Thyroid gland (tissue), 7 donors: ENCODE measurements around a stretch of chr7.

DNA sequence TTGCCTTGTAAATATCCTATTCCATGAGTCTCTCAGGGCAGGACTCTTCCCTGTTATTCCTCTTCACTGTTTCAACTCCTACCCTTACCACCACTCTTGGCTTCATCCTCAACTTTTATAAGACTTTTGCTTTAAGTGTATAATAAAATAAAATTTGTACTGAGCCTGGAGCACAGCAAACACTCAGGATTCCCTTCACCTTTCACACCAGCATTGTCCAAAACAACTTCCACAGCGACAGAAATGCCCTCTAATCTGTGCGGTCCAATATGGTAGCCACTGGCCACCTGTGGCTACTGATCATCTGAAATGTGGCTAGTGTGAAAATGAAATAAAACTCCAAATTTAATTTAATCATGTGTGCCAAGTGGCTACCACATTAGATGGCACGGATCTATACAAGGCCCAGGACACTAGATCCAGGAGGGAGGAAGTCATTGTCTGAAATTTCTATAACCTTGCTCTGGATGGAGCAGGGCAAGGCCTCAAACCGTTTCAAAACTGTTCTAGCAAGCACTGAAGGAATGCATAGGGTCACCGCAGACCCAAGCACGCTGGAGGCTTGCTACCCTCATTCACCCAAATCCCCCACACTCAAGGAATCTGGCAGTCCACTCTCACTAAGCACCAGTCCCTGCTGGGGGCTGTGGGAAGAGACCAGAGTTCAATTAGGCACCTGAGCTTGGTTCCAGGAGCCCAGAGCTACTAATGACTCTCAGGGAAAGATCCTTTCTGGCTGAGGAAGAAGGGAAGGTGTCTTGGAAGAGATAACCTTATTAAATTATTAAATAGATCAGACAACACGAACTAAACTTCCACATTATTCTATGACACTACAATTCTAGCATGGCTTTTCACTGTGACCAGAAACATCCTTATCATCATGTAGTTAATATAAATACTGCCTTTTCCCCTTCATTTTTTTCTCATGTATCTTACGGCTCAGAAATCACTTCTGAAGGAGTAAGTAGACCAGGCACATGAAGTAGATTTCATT lies 6.4 kb upstream of the MYO1G start:
- PRO-cap, 2 experiments: no peak in any of the 2 experiments
- RAMPAGE, long total RNA, 5 experiments: no peak in any of the 5 experiments

DNA sequence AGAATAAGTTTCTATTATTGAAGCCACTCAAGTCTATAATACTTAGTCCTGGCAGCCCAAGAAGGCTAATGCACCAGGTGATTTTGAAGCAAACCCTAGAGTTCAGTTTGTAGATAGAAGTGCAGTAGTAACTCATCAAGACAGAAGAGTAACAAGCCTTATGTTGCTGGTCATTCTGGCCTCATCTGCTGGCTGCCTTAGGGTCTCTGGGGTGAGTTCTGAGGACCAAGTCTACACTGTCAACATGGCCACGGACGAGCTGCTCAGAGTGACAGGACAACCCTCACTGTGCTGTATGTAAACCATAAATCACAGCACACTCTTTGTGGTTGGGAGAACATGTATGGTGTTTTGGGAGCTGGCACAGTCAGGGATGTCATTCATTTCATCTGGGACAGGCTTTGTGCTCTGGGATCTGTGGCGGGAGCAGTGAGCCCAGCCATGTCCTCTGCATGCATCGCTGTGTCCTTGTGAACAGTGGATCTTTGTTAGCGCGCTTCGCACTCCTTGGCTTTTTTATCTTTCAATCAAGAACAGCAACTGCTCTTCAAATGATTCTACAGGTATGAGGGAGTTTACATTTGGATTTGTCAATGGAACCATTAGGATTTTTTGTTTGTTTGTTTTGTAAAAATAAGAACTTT lies 7.0 kb downstream of the CCM2 start:
- PRO-cap, 2 experiments: no peak in any of the 2 experiments
- RAMPAGE, long total RNA, 5 experiments: no peak in any of the 5 experiments

- PRO-cap, 2 experiments: no peak in any of the 2 experiments
- RAMPAGE, long total RNA, 5 experiments: no peak in any of the 5 experiments
Measured at GRCh38 chr7:45042654-45043104, 42.7 kb downstream of the CCM2 start.

GRCh38 chr7:45069484-45070280 lies 19.1 kb downstream of the NACAD start:
- PRO-cap, 2 experiments: no peak in any of the 2 experiments
- RAMPAGE, long total RNA, 5 experiments: no peak in any of the 5 experiments

DNA sequence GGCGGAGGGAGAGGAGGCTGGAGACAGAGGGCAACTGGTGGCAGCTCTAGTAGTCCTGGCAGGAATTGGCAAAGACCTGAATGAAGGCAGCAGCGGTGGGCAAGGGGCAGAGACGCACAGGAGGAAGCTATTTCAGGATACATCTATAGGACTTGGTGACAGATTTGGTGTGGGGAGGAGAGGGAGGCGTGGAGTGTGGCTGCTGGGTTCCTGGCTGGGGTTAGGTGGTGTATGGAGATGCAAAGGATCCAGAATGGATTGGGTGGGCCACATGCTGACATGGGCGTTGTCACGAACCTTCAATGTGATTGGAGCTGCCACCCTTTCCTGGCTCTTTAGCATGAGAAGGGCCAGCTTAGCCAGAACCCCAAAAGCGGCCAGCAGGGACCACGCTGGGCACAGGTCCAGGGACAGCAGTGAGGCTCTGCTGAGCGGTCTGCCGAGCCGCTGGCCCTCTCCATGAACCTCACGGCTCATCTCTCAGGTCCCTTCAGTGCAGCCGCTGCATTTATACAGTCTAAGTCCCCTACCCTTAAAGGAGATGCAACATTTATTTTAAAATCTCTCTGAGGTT lies 10.2 kb upstream of the ADCY1 start:
- PRO-cap, 2 experiments: no peak in any of the 2 experiments
- RAMPAGE, long total RNA, 5 experiments: no peak in any of the 5 experiments

GRCh38 chr7:45691423-45691857 lies 117.3 kb downstream of the ADCY1 start:
- PRO-cap, 2 experiments: no peak in any of the 2 experiments
- RAMPAGE, long total RNA, 5 experiments: no peak in any of the 5 experiments

GRCh38 chr7:45701645-45702261 lies 127.6 kb downstream of the ADCY1 start:
- PRO-cap, 2 experiments: no peak in any of the 2 experiments
- RAMPAGE, long total RNA, 5 experiments: no peak in any of the 5 experiments

- PRO-cap, 2 experiments: peak in 2 of 2 experiments; most common plus-strand start chr7:45769141 (in 2); most common minus-strand start chr7:45768957 (in 2)
- RAMPAGE, long total RNA, 5 experiments: start-site peak on the plus strand in 3 of 5 experiments, at chr7:45769060-45769141 at its widest, 13 to 25 reads per replicate
Measured at GRCh38 chr7:45768355-45769508, 104.2 kb downstream of the CCDC201 start.

- PRO-cap, 2 experiments: no peak in any of the 2 experiments
- RAMPAGE, long total RNA, 5 experiments: no peak in any of the 5 experiments
Measured at GRCh38 chr7:45880636-45881007, 7.7 kb upstream of the IGFBP1 start.

- PRO-cap, 2 experiments: no peak in any of the 2 experiments
- RAMPAGE, long total RNA, 5 experiments: no peak in any of the 5 experiments
Measured at GRCh38 chr7:46153890-46154496, 232.9 kb upstream of the IGFBP3 start.

DNA sequence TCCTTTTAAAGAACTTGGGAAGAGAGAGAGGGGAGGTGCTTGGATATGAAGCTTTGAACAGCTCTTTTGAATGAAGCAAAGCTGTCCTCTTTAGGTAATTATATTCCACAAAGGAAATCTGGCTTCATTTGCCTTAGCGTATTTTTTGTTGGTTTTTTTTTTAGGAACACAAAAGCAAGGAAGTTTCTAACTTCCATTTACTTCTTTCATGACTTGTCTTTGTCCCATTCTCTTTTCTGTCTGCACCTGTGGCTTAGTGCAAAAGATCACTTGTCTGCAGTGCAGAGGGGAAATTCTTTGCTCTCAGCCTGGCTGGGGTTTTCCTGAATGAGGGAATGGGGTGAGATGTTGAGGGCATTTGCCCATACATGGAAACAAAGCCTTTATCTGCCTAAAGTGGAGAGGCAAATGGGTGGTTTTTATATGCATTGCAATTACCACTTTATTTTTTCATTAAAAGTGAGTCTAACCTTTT lies 361.0 kb upstream of the IGFBP3 start:
- PRO-cap, 2 experiments: no peak in any of the 2 experiments
- RAMPAGE, long total RNA, 5 experiments: no peak in any of the 5 experiments

DNA sequence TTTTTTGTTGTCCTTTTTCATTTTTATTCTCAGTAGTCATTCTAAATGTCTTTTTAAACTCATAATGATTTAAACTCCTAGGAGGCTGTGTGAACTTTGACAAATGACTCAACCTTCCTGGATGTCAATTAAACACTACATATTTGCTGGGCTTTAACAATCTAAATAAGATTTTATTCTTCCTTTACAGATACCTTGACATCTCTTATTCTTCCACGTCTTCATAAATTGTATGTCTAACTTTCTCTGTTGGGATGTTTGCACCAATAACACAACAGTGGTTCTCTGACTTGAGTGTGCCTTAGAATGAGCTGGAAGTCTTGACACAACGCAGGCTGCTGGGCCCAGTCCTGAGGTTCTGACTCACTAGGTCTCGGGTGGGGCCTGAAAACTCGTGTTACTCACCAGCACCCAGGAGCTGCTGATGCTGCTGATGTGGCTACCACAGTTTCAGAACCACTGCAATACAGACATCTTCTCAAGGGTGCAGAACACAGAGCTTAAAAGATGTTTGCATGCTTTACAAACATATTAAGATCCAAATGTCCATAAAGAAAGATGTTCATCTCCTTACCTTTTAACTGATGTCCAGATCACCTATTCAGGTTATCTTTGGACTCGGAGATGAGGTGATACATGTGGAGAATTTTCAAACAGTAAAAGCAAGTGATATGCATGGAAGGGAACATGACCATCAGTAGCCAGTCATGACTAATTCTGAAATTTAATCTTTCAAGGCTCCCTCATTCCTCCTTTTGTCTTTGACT lies 565.8 kb upstream of the IGFBP3 start:
- PRO-cap, 2 experiments: no peak in any of the 2 experiments
- RAMPAGE, long total RNA, 5 experiments: no peak in any of the 5 experiments

GRCh38 chr7:46577127-46577425 lies 656.0 kb upstream of the IGFBP3 start:
- PRO-cap, 2 experiments: no peak in any of the 2 experiments
- RAMPAGE, long total RNA, 5 experiments: no peak in any of the 5 experiments

- PRO-cap, 2 experiments: no peak in any of the 2 experiments
- RAMPAGE, long total RNA, 5 experiments: no peak in any of the 5 experiments
Measured at GRCh38 chr7:46680187-46680538, 759.1 kb upstream of the IGFBP3 start.

DNA sequence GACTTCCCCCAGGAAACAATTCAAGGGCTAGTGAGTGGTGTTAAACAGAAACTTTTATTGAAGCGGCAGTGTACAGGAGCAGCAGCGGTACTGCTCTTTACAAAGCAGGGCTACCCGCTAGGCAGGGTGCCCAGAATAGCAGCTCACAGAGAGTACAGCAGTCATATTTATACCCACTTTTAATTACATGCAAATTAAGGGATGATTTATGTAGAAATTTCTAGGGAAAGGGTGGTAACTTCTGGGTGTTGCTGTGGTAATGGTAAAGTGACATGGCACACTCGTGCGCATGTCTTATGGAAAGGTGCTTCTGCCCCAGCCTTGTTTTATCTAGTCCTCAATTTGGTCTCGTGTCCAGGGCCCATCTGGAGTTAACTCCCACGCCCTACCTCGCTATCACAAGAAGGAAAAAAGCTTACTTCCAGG lies 612.0 kb downstream of the TNS3 start:
- PRO-cap, 2 experiments: no peak in any of the 2 experiments
- RAMPAGE, long total RNA, 5 experiments: no peak in any of the 5 experiments

GRCh38 chr7:47291256-47292086 lies 290.4 kb downstream of the TNS3 start:
- PRO-cap, 2 experiments: no peak in any of the 2 experiments
- RAMPAGE, long total RNA, 5 experiments: no peak in any of the 5 experiments

- PRO-cap, 2 experiments: peak in 1 of 2 experiments; most common minus-strand start chr7:47327802 (in 1)
- RAMPAGE, long total RNA, 5 experiments: no peak in any of the 5 experiments
Measured at GRCh38 chr7:47327223-47327845, 254.6 kb downstream of the TNS3 start.

DNA sequence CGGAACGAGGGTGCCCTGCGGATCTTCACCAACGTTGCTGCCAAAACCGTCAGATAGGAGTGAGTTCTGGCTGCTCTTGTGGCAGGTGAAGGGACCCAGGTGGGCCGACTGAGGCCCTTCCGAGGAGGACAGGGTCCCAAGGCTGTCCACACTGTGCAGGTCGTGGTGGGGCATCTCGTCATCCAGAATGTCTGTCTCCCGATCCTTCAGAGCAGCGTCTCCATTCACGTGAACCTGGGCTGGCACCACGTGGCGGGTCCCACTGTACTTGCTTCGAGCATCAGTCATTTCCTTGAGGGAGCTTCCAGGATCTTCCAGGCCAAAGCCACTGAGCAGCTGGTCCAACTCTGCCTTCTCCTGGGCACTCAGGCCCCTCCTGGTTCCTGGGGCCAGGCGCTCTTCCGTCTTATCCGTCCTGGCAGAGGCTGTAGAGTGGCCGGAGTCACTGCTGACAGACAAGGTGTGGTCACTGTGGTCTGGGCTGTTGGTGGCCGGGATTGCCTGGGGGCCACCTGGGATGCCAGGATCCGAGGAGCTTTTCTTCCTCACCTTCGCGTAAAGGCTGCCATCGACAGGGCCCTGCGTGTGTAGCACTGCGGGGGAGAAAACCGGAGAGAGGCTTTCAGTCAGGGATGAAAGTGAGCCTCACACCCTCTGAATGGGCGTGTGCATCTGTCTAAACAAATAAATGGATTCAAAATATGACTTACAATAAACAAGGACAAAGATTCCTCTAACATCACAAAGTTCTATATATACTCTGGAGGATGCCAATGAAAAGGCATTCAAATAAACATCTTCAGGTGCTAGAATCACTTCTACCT lies 212.7 kb downstream of the TNS3 start:
- PRO-cap, 2 experiments: no peak in any of the 2 experiments
- RAMPAGE, long total RNA, 5 experiments: no peak in any of the 5 experiments

GRCh38 chr7:47380749-47381449 lies 201.0 kb downstream of the TNS3 start:
- PRO-cap, 2 experiments: peak in 2 of 2 experiments; most common plus-strand start chr7:47381138 (in 1); most common minus-strand start chr7:47380847 (in 2)
- RAMPAGE, long total RNA, 5 experiments: start-site peak on the minus strand in 1 of 5 experiments, at chr7:47380832-47380853 at its widest, 44 reads per replicate

GRCh38 chr7:47474645-47475089 lies 107.2 kb downstream of the TNS3 start:
- PRO-cap, 2 experiments: no peak in any of the 2 experiments
- RAMPAGE, long total RNA, 5 experiments: no peak in any of the 5 experiments